ENCODE data around the gene TRIM74.

GRCh38 chr7:69502463-69502750, 95.9 kb upstream of the AUTS2 start:
- PRO-cap, result no peak

- PRO-cap, result no peak
Measured at GRCh38 chr7:69739636-69740607, 141.6 kb downstream of the AUTS2 start.

DNA sequence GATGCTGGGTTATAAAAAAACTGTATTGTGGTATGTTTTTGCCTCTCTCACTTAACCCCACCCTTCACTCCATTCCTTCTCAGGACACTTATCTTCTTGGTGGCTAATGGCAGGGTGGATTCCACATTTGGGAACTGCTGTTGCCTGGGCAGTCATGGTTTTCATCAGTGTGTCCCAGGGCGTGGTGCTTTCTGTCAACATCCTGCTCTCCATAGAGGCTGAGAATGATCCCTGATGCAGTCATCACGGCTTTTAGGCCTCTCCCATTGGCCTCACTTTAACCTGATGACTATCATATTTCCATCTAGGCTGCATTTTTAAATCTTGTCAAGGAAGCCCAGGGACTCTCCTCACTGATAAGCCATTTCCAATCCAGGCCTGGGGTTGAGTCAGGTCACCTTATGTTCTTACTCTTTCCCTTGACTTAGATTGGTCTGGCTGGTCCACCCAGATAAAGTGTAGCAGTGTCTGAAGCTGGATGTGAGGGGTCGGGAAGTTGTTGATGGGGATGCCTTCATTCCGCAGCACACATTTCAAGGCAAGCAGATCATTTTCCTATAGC, 176.9 kb downstream of the AUTS2 start:
- PRO-cap, result no peak

GRCh38 chr7:69941141-69941816, 343.0 kb downstream of the AUTS2 start:
- PRO-cap, result no peak

- PRO-cap, result no peak
Measured at GRCh38 chr7:70140640-70141459, 542.6 kb downstream of the AUTS2 start.

- PRO-cap, result no peak
Measured at GRCh38 chr7:70495416-70496118, 636.4 kb upstream of the GALNT17 start.

DNA sequence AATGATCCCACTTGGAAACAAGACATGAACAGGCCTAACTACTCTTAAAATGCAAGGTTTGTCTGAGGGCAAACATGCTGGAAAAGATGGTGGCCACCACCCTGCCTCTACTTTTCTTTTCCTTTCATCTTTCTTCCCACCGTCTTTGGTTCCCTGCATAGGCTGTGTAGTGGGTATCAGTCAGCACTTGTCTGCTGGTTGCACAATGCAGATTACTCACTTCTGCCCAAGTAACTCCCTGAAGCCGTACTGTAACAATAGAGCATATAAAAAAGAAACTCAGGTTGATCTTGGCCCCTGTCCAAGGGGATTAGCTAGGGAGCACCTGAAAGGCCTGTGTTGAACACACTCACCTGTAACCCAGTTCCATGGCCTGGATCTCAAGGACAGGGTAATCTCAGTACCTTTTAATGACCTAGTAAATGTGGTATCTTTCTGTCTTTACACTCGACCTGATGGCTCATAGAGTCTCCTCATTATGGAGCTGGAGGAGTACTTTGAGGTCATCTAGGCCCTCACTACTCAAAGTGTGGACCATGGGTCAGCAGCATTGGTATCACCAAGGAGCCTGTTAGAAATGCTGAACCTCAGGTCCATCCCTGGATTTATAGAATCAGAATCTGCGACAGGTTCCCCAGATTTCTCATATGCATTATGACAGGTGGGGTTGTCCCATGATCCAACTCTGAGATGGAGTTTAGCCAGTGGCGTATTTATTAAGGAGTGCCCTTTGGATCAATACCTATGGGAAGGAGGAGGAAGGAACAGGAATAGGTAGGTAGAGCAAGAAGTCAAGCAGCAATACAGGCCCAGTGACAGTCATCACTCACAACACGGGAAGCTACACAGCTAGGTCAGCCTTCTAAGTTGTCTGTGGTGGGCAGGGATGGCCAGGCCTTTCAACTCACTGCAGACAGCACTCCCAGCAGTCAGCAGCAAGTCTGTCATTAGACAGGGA, 532.7 kb upstream of the GALNT17 start:
- PRO-cap, result no peak

DNA sequence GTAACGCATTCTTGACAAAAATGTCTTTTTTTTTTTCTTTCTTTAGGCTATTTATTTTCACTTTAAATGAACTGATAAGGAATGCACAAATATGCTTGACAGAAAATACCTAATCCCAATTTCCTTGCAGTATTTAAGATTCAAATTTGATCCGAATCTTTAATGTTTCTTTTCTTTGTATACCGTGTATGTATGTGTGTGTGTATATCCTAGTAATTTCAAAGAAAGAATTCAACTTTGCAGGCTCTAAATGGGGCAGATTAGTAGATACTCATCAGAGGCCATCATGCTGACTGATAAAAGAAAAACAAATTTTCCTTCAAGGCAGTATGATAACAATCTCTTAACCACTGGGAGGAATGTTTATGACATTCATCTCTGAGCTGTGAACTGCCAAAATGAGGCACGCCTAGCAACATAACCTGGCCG, 343.8 kb upstream of the GALNT17 start:
- PRO-cap, result no peak

- PRO-cap, result no peak
Measured at GRCh38 chr7:71132263-71133644, 810 bp downstream of the GALNT17 start.

DNA sequence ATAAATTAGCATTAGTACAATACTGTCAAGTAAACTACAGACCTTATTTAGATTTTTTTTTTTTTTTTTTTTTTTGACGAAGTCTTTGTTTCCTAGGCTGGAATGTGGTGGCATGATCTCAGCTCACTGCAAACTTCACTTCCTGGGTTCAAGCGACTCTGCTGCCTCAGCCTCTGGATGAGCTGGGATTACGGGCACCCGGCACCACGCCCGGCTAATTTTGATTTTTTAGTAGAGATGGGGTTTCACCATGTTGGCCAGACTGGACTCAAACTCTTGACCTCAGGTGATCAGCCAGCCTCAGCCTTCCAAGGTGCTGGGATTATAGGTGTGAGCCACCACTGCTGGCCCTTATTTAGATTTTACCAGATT, 89.9 kb downstream of the GALNT17 start:
- PRO-cap, result no peak

- PRO-cap, result no peak
Measured at GRCh38 chr7:72332179-72332541, 80.0 kb downstream of the CALN1 start.

GRCh38 chr7:72878923-72879547, 45.9 kb upstream of the POM121 start:
- PRO-cap, result bidirectional peak, plus-strand start at chr7:72879407, minus-strand start at chr7:72879258

GRCh38 chr7:72879548-72880351, 45.1 kb upstream of the POM121 start:
- PRO-cap, result no peak

DNA sequence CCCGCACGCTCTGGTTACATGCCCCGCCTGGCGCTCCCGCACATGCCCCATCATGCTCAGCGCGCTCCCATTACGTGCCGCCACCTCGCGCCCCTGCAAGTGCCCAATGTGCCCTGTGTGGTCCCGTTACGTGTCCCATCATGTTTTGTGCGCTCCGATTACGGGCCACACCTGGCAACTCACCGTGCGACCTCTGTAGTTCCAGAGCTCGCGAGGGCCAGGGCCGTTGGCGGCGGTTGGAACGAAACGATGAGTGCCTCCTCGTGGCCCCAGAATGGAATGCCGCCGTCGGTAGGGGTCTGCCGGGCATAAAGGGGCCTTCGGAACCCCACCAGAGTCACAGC, at the start of gene TRIM74:
TRIM74 (minus strand) TSS at position 58 of the 344 bp plus-strand sequence.
- PRO-cap, result no peak

- PRO-cap, result no peak
Measured at GRCh38 chr7:73324047-73324949, 3.6 kb downstream of the TRIM50 start.

GRCh38 chr7:73410238-73410770, 23.3 kb upstream of the FZD9 start:
- PRO-cap, result no peak

DNA sequence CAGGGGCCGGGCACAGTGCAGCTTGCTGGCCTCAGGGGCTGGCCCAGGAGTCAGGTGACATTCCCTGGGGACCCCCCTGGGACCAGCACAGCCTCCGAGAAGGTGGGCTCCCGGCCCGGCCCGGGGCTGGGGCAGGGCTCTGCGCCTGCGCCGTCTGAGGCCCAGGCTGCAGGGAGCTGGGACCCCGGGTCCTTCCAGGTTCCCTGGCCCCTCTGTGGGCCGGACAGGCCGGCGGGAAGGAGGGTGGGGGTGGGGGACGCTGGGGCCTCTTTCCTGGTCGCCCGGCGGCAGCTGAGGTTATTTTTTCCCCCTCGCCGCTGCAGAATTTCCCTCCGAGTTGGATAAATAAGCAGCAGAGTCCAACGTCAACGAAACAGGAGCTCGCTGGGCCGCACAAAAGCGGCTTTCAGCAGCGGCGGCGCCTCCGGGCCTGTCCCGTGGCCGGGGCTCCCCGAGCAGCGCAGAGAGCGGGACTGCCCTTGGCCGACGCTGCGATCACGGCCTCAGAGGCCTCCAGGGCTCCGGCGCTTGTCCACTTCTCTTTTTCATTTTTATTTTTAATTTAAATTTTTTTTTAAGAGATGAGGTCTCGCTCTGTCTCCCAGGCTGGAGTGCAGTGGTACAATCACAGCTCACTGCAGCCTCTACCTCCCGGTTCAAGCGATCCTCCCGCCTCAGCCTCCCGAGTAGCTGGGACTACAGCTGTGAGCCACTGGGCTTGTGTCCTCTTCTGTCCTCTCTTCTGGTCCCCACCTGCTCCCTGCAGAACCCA, 9.4 kb upstream of the FZD9 start:
- PRO-cap, result no peak

DNA sequence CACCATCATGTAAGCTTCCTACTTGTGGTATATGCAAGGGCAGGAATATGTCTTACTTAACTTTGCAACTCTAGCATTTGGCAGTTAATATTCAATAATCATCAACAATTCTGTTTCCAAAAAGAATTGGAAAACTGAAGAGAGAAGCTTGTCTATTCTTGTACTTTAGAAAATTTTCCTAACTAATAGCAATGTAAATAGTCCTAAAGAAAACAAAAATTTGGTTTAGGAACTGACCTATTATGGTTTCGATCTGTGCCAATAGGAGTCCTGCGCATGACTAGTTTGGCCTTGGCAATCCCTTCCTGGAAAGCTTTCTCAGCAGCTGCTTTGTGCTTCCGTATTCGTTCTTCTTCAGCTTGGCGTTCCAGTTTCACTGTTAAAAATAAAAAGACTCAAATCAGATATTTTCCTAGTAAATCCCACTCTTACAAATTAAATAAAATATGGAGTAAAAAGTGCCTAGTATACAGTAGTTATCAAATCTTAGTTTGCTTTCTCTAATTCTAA, 36.6 kb downstream of the FZD9 start:
- PRO-cap, result no peak

GRCh38 chr7:73595902-73596719, 17.7 kb upstream of the TBL2 start:
- PRO-cap, result no peak

- PRO-cap, result no peak
Measured at GRCh38 chr7:73689446-73690125, 6.2 kb downstream of the BUD23 start.

Data from left common carotid artery plus branches (tissue), 1 donor.